Non-pigmented ciliary epithelial cell (primary cell): ENCODE measurements around the gene ENTR1.

GRCh38 chr9:135861227-135861654 is 46.1 kb downstream of the CAMSAP1 start:
- RRBS: no CpG with 5 or more reads among the region's 9 CpGs

GRCh38 chr9:135902898-135903341 is 4.4 kb downstream of the CAMSAP1 start:
- RRBS: no CpG with 5 or more reads among the region's 9 CpGs

DNA sequence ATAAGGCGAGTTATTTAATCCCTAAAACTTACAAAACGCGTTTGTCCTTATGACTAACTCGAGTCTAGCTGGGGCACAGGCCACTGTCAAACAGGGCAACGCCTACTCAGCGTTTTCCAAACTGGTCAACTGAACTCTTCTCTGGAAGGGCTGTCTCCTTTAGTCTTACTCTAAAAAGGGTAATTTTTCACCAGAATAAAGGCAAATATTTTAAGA is 1.4 kb downstream of the CAMSAP1 start:
- RRBS: no CpG with 5 or more reads among the region's 6 CpGs

DNA sequence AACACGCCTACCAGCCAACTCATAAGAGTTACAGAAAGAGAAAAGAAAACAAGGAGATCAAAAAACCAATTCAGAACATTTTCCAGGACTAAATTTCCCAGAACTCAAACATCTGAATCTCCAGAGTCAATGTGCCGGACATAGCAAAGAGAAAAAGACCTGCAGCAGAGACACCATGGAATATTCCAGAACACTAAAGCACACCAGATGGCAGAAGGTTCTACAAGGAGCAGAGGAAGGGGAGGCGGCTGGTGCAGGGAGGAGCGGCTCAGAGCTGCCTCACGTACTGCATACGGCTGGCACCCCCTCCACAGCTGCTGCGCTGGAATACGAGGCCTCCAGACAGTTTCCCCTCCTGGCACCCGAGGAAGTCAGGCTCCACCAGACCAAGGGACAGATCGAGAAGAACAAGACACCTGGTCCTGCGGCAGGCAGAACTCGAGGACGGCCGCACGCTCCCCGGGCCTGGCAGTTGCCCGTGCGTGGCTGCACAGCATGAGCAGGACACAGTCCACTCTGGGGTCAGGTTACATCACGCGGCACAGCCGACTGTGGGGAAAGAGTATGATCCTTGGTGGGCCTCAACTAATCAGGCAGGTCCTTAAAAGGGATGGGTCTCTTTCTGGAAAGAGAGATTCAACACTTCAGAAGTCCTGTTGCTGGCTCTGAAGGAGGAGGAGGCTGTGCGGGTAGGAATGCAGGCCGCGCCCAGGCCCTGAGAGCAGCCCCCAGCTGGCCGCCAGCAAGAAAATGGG is 11.7 kb downstream of the UBAC1 start:
- RRBS: no CpG with 5 or more reads among the region's 25 CpGs

DNA sequence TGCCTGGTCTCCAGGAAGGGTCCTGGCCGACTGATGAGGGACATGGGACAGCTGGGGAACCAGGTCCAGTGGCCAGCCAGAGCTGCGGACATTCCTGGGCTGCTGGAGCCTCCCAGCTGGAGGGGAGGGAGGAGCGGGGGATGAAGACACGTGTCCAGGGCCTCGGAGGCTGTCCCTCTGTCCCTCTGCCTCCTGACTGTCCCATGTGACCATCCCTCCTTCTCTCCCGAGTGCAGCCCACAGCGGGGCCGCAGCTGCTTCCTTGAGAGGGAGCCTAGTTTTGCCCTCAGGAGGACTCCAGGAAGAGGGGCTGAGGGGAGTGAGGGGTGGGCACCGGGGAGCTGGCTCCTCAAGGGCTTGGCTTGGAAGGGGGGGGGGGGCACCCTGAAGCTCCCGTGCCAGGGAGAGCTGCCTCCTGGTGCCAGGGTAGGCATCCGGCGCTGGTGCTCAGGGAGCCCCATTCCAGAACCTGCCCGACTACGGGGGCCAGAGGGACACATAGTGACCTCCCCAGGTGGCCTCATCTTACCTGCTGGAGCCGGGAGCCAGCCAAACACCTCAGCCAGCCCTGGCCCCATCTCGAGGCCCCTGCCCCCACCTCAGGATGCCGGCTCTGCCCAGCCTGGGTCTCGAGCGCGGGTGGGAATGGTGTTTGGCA is 41.9 kb upstream of the UBAC1 start:
- RRBS: 40% methylated on average over 6 of the region's 20 CpGs

DNA sequence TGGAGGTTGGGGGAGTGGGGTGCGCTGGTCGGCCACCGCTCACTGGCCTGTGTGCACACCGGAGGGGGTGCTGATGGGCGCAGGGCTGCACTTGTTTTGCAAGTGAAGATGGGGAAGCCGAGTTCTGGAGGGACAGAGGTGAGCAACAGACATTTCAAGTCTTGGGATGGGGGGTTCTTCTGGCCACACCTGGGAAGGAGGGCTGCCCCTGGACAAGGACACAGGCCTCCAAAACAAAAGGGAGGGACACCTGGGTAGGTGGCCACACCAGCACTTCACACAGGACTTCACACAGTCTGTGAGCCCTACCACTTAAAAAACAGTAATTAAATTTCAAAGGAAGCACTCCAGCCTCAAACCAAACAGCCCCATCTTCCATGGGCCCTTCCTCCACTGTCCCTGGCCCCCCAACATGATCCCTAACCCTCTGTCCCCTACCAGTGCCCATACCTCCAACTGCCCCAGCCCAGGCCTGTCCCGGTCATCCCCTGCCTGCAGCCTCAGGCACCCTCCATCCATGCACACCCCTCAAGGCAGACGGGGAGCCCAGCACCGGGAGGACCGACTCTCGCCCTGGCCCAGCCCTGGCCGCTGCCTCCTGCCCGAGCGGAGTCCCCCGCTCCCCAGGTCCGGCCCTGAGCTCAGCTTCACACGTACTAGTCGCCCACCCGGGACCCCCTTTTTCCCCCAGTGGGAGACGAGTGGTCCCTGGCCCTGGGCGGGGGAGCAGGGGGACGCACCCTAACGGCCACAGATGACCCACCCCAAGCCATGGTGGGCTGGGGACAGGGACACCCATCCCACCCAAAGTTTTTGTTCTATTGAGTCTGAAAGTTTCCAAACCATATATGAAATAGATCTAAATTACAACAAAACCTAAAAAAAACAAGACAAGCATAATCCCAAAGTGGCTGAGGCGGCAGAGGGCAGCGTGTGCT is 48.9 kb upstream of the UBAC1 start:
- RRBS: 87% methylated on average over 9 of the region's 25 CpGs

DNA sequence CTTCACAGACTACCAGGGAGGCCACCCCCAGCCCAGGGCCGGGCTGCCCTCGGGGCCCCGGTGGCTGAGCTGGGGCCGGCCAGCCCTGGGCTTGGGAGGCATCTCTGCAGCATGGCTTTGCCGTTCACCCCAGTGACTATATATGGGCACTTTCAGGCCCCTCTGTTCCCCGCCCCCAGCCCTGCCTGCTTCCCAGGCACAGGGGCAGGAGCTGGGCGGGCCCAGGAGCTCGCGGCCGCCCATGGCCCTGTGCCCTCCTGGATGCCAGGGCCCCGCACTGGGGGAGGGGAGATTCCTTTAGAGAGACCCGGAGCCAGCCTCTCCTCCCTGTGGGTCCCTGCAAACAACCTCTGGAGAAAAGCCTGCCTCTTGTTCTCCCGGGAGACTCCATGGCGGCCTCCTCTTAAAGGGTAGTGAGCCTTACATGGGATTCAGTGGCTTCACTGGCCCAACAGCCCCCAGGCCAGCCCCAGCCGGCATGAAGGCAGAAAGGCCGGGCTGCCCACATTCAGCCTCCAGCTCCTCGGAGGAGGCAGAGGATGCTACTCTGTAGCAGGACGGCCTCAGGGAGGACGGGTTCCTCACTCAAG is 4.2 kb downstream of the NACC2 start:
- RRBS: 43% methylated on average over 3 of the region's 19 CpGs

DNA sequence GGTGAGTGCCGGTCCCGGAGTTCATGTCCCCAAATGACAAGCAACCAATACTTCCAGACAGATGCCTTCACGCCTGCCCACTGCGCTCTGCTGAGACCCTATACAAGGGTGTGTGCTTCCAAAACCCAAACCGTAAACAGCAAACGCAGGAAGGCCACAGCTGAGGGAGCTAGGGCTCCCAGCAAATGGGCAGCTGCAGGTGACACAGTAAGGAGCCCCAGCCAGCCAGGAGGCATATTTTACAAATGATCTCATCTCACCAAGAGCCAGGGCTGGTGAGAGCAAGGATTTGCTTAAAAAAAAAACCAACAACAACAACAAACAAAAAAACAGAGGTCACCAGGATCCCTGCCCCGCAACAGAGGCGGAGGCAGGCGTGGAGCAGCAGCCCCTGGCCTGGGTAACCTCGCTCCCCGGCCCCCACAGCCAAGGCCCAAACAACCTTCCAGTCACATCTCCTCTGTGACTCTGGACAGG is 3.5 kb downstream of the NACC2 start:
- RRBS: no CpG with 5 or more reads among the region's 11 CpGs

- RRBS: 1% methylated on average over 48 of the region's 94 CpGs
Observed at GRCh38 chr9:136118036-136118743, 485 bp downstream of the TMEM250 start.

DNA sequence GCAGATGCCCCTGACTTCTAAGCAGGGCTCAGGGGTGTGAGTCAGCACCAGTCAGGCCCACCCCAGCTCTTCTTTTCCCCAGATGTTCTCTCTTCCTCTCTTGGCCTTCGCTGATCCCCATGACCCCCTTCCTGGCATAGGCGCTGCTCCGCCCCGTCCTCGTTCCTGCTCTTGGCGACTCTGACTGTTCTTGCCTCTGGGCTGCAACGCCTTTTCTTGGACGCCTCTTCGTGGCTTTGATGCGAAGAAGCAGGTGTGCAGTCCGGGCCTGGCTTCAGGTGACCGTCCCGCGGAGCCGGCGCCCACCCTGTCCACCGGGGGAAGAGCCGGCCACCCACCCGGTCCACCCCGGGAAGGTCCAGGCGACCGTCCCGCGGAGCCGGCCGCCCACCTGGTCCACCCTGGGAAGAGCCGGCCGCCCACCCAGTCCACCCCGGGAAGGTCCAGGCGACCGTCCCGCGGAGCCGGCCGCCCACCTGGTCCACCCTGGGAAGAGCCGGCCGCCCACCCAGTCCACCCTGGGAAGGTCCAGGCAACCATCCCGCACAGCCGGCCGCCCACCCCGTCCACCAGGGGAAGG is 6.0 kb upstream of the QSOX2 start:
- RRBS: no CpG with 5 or more reads among the region's 41 CpGs

GRCh38 chr9:136291151-136291827 is 12.6 kb downstream of the CCDC187 start:
- RRBS: no CpG with 5 or more reads among the region's 22 CpGs

- RRBS: no CpG with 5 or more reads among the region's 14 CpGs
Observed at GRCh38 chr9:136295493-136295983, 8.4 kb downstream of the CCDC187 start.

- RRBS: no CpG with 5 or more reads among the region's 11 CpGs
Observed at GRCh38 chr9:136341273-136341698, 13.9 kb downstream of the GPSM1 start.

GRCh38 chr9:136343719-136344248 is 16.4 kb downstream of the GPSM1 start:
- RRBS: no CpG with 5 or more reads among the region's 31 CpGs

DNA sequence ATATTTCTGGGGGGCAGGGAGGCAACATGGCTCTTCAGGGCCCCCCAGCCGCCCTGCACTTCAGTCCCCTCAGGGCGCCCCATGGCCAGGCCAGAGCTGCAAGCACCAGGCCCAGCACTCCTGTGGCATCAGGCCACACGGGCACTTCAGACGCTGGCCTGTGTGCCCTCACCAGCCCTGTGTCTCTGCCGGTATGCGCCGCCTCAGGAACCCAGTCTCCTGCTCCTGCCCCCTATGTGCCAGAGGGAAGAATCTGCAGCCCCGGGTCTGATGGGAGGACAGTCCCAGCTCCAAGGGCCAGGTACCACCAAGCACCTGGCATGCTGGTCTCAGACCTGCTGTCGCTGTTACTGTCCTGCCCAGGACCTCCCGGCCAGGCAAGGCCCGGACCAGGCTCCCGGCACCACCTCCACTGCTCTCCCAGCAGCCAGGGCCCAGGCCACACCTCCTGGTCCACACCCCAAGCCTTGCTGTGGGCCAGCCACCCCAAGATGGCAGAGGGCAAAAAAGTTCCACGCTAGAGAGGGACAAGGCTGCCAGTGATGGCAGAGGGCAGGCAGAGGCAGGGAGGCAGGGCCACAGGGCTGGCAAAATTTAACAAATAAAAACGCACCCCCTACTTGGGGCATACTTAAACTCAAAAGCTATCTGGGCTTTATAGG is 1.2 kb downstream of the DNLZ start:
- RRBS: 95% methylated on average over 6 of the region's 14 CpGs

DNA sequence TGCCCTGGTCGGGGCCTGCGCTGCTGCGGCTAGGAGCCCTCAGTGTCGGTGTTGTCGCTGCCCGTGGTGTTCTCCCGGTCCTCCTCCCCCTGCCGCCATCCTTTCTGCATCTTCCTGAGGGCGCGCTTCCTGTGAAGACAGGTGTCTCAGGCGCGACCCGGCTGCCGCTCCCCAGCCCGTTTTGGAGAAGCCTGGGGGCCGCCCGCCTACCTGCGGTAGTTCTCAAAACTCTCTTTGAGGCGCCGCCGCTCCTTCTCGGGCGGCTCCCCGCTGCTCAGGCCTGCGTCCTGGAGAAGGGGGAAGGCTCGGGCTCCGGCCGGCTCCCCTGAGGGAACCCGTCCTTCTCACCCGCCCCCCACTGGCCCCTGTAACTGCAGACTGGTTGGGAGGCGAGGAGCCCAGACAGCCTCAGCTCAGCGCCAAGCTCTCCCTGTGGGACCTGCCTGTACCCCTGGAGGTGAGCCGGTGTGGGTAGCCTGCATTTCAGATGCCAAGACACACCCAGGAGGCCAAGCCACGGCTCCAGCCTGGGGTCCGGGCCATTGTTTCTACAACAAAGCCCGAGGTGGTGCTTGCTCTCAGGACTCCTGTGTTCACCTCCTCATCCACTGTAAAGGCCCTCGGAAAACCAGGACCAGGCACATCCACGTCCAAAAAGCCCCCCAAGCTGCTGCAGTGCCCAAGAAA is 872 bp upstream of the DNLZ start:
- RRBS: 16% methylated on average over 13 of the region's 38 CpGs

GRCh38 chr9:136377771-136378555 is 4.5 kb upstream of the CARD9 start:
- RRBS: 92% methylated on average over 7 of the region's 26 CpGs

- RRBS: 2% methylated on average over 21 of the region's 99 CpGs
Observed at GRCh38 chr9:136410136-136410874, at the start of gene ENTR1. TSS of gene ENTR1 (minus strand) at chr9:136410614.

DNA sequence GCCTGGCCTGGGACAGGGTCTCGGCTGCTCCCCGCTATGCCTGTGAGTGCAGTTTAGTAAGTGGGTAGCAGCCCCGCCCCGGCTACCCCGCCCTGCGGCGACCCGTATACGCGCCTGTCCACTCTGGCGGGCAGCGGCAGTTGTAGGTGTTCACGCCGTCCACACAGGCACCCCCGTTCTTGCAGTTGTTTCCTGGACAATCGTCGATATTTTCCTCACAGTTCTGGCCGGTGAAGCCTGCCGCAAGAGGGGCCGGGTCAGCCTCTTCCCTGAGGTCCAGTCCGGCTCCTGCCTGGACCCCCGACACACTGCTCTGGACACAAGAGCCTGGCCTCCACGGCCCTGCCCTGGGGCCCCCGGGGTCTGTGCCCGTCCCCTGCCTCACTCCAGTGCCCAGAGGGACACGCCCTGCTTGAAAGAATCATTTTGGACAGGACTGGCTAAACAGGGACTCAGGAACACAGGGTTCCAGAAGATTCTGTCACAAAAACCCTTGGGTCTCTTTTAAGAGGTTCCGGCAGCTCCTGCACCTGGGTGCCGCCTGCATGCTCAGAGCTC is 26.4 kb downstream of the NOTCH1 start:
- RRBS: 59% methylated on average over 4 of the region's 28 CpGs

DNA sequence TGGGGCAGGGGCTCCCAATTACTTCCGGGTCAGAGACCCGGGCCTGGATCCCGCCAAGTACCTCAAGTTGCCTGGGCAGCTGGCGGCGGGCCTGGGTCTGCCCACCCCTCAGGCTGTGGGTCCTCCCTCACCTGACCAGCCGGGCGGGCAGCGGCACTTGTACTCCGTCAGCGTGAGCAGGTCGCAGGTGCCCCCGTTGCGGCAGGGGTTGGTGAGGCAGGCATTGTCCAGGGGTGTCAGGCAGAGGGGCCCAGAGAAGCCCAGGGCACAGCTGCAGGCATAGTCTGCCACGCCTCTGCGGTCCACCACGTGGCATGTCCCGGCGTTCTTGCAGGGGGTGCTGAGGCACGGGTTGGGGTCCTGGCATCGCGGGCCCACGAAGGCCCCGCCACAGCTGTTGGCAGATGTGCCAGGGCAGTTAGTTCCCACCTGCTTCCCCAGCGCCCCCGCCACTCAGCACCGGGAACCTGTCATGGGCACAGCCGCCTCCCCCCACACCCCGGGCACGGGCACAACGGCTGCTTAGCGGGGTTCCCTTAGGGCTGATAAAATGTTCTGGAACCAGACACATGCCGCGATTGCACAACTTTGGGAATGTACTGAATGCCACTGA is 22.2 kb downstream of the NOTCH1 start:
- RRBS: 76% methylated on average over 5 of the region's 33 CpGs